Umbilical cord (tissue), 2 donors: ENCODE measurements around the genes GPATCH3 and GPR3.

GRCh38 chr1:26899726-26900865 is at the start of gene GPATCH3:
Gene GPATCH3 (minus strand): TSS chr1:26900467.
- RAMPAGE, long total RNA = no peak

DNA sequence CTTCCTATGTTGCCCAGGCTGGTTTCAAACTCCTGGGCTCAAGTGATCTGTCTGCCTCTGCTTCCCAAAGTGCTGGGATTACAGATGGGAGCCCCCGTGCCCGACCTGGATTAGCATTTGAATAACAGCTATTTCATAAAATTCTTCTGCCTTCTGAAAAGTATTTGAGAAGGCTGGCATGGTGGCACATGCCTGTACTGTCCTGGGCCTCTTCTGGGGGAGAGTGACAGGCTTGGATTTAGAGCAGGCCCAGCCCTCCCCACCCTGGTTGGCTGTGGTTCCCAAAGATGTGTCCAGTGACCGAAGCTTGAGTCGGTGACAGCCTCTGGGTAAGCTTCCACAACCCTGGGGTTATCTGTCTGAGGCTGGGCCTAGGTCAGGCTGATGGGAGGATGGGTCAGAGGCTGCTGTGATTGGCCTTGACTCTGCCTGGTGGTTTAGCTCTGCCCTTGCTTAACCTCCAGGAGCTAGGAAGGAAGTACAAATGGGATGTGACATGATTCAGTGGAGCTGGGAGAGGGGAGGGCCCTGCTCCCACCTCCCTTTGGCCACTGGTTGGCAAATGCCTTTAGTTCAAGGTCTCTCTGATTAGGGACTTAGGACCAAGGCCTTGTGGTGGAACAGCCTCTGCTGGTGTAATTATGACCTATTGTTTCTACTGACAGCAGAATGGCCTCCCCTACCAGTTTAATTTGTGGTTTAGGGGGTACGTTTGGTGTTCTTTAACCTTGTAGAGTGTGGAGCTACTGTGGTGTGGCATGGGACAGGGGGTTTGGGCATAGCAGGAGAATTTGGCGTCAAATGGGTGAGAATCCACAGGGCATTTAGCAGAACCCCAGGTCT is 16.5 kb downstream of the NUDC start:
- RAMPAGE, long total RNA = no peak

- RAMPAGE, long total RNA = no peak
Measured at GRCh38 chr1:26966819-26967265, 6.6 kb upstream of the KDF1 start.

DNA sequence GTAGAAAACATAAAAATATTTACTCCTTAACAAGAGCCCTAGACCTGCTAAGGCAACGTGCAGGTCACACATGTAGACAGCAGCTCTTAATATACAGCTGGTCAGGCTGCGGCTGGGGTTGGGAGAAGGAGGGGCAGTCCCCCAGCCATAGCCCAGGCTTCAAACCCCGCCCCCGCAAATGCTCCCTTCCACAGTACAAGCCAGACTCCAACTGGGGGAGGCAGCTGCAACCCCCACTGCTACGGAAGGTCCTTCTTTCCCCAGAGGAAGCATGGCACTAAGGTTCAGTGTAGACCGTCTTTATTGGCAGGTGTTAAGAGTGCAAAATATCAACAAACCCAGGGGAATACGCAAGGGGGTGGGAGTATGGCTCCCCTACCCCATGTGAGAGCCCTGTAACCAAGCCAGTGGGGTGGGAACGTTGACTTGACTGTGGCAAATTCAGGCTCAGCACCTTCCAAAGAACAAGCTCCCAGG is 7.9 kb downstream of the TENT5B start:
- RAMPAGE, long total RNA = no peak

- RAMPAGE, long total RNA = no peak
Measured at GRCh38 chr1:27010901-27011400, 1.7 kb downstream of the TENT5B start.

GRCh38 chr1:27057374-27057890 is 44.8 kb upstream of the TENT5B start:
- RAMPAGE, long total RNA = no peak

GRCh38 chr1:27098363-27099012 is 56.4 kb downstream of the SLC9A1 start:
- RAMPAGE, long total RNA = no peak

DNA sequence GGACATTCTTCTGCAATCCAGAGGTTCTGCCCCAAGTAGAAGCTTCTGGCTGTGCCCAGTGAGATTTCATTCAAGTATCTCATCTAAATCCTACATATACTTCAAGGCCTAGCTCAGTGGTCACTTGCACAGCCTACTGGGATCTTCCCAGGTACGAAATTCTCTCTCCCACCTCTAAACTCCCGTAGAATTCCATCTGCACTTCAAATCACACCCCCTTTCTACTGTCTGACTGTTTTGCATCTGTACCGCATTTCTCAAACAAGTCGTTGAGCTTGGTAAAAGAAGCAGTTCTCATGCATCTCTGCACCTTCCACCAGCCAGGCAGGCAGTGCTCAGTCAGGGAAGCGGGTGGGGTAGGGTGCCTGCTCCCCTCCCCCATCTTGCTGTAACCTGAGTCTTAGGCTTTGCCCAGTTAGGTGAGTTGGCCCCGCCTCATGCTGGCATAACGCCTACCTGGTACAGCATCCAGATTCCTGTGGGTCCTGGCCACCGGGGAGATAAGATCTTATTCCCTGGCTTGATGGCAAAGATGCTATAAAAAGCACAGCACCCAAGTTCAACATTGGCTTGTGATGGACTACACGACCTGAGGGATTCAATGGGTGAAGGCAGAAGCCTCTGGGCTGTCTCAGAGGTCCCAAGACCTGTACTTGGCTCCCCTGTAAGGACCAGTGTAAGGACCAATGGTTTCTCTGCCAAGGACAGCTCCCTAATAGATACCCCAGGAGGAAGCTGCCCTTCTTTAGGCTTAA is 13.4 kb downstream of the SLC9A1 start:
- RAMPAGE, long total RNA = no peak

- RAMPAGE, long total RNA = no peak
Measured at GRCh38 chr1:27153811-27154234, 1.1 kb downstream of the SLC9A1 start.

DNA sequence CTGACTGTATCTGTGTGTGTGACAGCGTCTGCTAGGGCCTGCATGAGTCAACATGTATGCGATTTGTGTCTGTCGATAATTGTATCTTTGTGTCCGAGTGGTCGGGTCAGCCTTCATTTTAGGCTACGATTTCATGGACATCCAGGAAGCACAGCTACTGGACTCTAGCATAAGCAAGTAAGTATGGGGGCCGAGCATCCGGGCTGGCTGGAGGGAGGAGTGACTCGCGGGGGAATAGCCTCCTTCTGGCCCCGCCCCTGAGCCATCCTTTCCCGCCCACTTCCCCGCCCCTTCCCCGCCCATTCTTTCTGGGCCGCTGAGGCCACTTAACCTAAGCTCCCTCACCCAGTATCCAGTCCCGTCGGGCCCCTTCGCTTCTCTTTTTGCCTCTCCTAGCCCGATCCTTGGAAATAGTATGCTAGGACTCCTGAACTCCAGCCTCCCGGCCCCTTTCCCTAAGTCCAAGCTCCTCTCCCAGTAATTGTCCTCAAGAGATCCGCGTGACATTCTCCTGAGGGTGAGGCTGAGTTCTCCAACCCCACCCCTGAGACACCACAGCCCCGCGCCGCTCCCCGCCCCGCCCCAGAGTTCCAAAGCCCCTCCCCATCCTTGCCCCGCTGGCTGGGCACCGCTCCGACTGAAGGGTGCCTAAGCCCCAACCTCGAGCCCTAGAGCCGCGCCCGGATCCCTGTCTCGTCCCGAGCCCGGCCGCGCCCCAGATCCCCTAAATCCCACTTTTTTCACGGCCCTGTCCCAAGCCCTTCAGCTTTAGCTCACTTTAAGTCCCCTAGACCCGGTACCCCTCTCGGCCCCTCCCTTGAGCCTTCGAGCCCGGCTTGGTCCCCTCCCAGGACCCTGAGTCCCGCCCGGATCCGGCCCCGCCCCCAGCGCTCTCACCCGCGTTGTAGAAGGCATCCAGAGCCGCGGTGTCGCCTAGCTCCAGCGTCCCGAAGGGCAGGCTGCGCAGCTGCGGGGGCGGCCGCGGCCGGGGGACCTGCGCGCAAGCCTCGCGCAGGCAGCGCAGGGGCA is 1.1 kb downstream of the MAP3K6 start:
- RAMPAGE, long total RNA = no peak

DNA sequence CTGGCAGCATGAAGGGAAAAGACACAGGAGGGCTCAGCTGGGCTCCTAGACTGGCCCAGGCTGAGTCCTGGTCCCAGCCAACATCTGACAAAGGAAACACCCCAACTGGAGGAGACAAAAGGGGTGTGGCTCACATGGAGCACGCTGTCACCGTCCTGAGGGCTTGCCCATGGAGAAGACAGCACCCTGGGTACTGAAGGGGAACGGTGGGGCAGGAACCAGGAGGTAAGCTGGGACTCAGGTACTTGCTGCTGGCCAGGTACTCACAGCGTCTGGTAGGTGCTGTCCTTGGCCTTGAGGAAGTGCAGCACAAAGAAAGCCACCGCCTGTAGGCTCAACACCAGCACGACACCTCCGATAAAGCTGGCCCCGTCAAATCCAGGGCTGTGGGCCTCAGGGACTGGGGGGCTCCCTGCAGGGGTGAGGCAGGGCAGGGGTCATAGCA is 3.3 kb downstream of the CD164L2 start:
- RAMPAGE, long total RNA = no peak

DNA sequence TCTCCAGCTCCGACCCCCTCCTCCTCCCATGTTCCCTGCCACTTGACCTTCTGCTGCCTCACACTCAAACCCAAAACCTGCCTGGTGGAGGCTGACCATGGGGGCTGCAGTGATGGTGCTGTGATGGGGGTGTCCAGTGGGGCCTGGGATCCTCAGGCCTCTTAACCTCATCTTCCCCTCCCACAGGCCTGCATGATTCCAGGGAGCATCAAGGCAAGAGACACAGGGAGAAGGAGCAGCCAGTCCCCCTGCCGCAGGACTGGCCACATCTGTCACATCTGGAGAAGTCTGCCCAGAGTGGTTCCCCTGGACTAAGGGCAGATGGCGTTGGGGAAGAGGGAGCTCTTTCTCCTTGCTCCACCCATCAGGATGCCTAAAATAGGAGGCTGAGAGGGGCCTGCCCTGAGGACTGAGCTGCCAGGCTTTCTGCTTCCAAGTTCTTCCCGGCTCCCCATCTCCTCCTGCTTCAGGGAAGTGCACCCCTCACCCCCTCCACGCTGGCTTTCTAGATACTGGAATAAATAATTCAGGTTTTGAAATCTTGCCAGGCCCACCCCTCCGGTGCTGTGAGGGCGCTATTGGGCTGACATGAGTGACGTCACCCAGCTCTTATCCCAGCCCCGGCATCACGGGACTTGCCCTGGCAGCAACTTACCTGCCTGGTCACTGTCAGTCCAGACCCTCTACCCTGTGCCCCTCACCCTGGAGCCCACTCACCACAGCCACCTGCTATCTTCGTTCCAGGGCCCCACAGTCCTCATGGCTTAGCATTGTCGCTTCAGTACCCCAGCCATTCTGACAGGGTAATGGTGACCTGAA is 1.1 kb upstream of the GPR3 start:
- RAMPAGE, long total RNA = no peak

GRCh38 chr1:27391963-27392853 is at the start of gene GPR3:
Gene GPR3 (plus strand): TSS chr1:27392622.
- RAMPAGE, long total RNA = no peak

GRCh38 chr1:27517330-27517677 is 27.3 kb upstream of the WASF2 start:
- RAMPAGE, long total RNA = no peak

- RAMPAGE, long total RNA = no peak
Measured at GRCh38 chr1:27535183-27536432, 45.6 kb upstream of the WASF2 start.

DNA sequence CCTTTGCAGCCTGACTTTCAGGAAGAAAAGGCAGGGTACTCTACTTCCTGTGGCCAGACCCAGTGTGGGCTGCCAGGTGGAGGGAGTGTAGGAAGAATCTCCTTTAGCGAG is 33.0 kb downstream of the AHDC1 start:
- RAMPAGE, long total RNA = no peak

DNA sequence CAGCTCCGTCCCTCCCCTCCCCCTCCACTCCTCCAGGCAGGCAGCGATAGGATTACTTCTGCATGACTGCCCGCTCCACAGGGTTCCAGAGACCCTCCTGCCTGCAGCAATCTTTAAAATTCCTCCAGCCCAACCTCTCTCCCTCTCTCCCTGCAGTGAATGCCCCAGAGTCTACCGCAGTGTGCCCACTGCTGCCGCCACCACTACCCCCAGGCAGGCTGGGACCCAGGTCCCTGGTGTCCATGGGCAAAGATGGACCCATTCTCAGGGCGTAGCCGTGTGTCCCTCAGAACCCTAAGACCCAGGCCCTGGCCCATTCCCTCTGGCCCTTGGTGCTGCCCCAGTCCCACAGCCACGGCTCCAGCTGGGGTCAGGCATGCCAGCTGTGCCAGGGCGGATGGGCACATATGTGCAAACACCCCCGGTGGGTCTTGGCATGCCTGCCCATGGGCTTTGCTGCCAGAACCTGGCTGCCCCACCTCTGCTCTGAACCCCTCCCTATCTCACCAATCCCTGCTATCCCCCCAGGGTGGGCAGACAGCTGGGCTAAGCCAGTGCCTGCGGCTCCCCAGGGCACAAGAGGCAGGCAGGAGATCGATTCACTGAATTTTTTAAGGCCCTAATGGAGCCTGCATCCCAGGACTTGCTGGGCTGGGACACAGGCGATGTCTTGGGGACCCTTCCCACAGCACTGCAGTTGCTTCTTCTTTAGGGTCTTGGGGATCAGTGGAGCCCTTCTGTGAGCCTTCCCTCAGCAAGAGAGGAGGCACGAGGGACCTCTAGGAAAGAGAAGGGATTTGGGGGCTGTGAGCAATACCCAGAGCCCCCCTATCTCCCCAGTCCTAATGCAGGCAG is 10.5 kb downstream of the AHDC1 start:
- RAMPAGE, long total RNA = no peak

- RAMPAGE, long total RNA = no peak
Measured at GRCh38 chr1:27601391-27602767, 2.1 kb downstream of the AHDC1 start.

GRCh38 chr1:27614352-27614641 is 10.4 kb upstream of the AHDC1 start:
- RAMPAGE, long total RNA = no peak

GRCh38 chr1:27659239-27660352 is 12.4 kb downstream of the IFI6 start:
- RAMPAGE, long total RNA = no peak